ENCODE measurements around a stretch of chr4.

DNA sequence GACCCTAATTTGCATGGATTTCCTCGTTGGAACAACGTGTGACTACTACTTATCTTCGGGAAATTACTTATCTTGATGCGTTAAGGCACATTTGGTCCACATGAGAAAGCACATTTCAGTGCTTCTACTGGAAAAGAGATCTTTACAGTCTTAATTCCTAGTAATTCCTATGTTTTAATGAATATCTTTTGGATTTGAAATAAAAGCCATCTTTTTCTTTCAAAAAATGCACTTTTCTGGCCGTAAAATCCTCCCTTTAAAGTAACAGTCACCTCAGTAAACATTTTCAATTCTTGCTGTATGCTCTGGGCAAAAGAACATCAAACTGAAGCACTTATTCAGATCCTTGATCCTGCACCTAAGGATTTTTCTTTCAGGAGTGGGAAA is 947 bp upstream of the CLOCK start:
- PRO-cap, 2 experiments = no peak in any of the 2 experiments

GRCh38 chr4:56160531-56161038 is 111.7 kb downstream of the CRACD start:
- PRO-cap, 2 experiments = no peak in any of the 2 experiments

DNA sequence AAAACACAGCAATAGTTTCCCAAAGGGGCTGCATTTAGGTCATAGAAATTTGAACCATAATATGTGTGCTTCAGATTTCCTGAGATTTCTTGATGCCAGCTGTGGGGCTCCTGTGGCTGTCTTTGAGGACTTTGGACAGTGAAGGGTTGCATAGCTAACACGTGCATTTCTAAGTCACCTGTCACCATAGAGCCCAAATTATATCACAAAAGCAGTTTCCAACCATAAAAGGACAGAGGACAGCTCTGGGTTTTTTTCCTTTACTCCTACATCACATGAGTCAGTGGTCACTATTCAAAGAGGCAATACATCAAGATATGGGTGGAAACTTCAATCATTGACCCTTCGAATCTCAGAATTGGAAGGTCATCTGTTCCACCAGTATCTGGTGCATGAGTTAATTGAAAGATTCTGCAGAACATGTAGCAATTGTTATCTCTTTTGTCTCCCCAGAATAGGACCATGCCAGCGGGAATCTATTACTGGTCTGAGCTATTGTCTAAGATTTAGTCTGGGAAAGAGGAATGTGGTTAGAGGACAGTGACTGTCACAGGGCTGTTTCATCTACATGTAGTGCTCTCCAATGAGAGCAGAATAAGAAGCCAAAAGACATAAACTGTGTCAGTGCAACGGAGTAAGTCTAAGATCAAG is 133.5 kb downstream of the AASDH start:
- PRO-cap, 2 experiments = peak in 1 of 2 experiments; most common minus-strand start position 124 of the sequence (in 1)

GRCh38 chr4:56410053-56410754 is 22.9 kb upstream of the AASDH start:
- PRO-cap, 2 experiments = peak in 1 of 2 experiments; most common plus-strand start chr4:56410513 (in 1)

GRCh38 chr4:56448142-56448849 is 12.2 kb downstream of the PAICS start:
- PRO-cap, 2 experiments = no peak in any of the 2 experiments

- PRO-cap, 2 experiments = peak in 2 of 2 experiments; most common plus-strand start chr4:56655289 (in 2)
Observed at GRCh38 chr4:56655170-56655596, 25.9 kb downstream of the HOPX start.

DNA sequence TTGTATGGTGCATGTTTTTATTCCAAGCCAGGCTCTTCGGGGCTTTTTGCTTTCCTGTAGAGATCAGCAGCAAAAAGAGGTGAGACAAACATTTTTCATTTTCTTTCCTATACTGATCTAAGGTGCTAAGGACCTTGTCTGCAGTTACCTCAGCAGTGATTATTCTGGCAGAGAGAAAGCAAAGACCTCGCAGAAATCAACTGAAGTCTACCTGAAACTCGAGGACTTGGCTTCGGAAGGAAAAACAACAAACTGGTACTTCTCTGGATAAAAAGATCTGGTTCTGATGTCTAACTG is 22.5 kb upstream of the HOPX start:
- PRO-cap, 2 experiments = no peak in any of the 2 experiments

DNA sequence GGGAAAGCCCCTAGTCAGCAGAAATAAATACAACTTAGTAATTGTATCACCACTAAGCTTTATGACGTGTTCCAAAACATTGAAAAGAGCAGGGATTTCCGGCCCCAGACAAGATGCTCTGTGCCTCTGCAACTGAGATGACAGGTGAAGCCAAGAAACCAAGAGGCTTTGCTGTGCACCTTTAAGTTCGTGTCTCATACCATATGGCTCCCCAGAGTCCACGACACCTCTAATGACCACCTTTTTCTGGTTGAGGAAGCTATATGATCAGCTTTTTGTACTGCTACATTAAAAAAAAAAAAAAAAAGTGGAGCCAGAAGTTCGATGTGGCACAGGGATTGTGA is 58.5 kb downstream of the SPINK2 start:
- PRO-cap, 2 experiments = no peak in any of the 2 experiments

GRCh38 chr4:56843329-56843798 is 21.9 kb upstream of the SPINK2 start:
- PRO-cap, 2 experiments = no peak in any of the 2 experiments

GRCh38 chr4:56976331-56976654 is 1.1 kb downstream of the NOA1 start:
- PRO-cap, 2 experiments = no peak in any of the 2 experiments

- PRO-cap, 2 experiments = no peak in any of the 2 experiments
Observed at GRCh38 chr4:57049493-57050095, 60.6 kb downstream of the IGFBP7 start.

DNA sequence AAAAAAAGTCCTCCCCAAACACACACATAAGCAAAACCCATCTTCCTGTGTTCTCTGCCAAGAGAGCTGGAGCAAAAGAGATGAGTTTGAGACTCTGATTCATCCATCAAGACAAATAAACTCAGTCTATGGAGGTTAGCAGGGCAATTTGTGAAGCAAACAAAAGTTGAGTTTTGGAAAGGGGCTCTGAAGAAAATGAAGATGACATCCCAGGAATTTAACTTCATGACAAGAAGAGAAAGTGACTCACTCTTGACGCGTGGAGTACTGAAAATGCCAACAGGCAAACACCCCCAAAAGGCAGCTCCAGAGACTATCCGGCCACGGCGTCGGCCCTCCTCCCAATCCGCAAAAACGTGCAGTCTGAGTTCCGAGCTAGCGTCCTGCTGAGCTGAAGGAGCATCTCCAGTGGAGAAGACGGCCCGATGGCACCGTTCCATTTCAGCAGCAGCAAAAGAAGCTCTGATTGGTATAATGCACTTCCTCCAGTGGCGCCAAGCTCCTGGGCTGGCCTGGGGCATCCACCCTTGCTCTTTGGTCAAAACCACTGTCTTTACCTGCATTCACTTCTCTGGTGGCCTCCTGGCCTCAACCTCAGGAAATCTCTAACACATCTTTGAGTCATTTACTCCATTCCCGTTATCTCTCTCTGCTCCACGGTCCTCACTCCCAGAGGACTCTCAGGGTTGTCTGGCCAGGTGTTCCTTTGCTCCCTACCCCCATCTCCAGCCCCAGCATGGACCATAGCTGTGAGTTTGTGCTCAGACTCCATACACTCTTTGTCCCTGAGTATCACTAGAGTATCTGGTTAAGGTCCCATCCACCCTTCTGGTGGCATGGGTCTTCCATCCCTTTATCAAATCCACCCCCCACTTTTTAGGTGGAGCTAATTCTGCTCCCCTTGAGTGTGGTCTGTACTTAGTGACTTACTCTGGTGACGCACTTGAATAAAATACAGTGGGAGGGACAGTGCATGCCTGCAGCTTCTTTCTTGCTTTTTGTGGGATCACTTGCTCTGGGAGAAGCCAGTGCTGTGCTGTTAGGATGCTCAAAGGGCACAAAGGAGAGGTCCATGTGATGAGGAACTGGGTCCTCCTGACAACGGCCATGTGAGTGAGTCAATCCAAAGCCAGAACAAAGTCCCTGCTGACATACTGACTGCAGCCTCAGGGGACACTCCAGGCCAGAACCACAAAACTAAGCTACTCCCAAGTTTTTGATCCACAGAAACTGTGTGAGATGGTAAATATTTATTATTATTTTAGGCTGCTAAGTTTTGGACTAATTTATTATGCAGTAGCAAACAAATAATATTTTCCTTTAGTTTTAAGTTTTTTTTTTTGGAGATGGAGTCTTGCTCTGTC is 44.5 kb downstream of the IGFBP7 start:
- PRO-cap, 2 experiments = no peak in any of the 2 experiments

DNA sequence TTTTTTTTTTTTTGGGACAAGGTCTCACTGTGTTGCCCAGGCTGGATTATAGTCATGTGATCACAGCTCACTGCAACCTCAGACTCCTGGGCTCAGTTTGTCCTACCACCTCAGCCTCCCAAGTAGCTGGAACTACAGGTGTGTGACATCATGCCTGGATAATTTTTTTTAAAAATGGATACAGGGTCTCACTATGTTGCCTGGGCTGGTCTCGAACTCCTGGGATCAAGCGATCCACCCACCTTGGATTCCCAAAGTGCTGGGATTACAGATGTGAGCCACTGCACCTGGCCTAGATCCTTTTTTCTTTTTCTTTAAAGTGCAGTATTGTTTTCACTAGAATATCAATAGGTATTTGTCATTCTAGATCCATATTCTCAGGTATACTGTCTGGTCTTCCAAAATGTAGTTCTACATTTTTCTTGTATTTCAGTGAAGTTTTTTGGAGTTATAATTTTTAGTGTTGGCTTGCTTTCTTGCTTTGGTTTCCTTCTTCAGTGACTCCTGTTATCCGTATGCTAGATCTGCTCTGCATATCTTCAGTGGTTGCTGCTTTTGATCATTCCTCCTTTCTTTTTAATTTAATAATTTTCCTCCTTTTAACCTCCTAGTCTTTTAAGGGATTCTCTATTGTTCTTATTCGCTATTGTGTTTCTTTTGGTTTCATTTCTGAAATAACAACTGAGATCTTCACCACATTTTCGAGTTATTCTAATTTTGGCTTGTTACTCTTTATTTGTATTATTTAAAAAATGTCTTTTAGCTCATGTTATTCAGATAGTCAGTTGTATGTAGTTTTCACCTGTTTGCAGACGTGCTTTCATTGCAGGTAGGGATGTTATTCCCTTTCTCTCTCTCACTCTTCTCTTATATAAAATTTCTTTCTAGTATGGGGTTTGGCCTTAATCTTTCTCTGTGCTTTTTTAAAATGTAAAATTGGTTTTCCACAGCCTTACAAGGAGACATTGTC is 25.1 kb downstream of the IGFBP7 start:
- PRO-cap, 2 experiments = no peak in any of the 2 experiments

DNA sequence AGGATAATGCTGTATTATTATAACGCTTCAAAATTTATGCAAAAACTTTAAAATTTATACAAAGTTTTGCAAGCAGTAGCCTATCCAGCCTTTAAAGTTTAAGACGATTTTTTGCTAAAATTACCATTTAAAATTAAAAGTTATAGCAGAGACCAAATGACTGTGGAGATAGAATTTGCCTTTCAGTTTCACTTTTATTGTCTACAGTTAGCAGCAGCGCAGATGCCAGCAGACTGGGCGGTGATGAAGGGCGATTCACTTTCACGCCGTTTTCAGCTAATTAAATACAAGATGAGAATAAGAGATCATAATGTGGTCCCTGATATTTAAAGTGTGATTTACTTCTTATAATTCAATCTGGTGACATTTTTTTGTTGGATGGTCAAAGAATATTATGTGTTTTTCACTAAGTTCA is 1381.5 kb upstream of the ADGRL3 start:
- PRO-cap, 2 experiments = no peak in any of the 2 experiments

- PRO-cap, 2 experiments = no peak in any of the 2 experiments
Observed at GRCh38 chr4:61545792-61546415, 345.8 kb downstream of the ADGRL3 start.

- PRO-cap, 2 experiments = no peak in any of the 2 experiments
Observed at GRCh38 chr4:61646994-61647614, 447.0 kb downstream of the ADGRL3 start.

DNA sequence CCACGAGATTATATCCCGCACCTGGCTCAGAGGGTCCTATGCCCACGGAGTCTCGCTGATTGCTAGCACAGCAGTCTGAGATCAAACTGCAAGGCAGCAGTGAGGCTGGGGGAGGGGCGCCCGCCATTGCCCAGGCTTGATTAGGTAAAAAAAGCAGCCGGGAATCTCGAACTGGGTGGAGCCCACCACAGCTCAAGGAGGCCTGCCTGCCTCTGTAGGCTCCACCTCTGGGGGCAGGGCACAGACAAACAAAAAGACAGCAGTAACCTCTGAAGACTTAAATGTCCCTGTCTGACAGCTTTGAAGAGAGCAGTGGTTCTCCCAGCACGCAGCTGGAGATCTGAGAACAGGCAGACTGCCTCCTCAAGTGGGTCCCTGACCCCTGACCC is 876.4 kb downstream of the TECRL start:
- PRO-cap, 2 experiments = no peak in any of the 2 experiments

DNA sequence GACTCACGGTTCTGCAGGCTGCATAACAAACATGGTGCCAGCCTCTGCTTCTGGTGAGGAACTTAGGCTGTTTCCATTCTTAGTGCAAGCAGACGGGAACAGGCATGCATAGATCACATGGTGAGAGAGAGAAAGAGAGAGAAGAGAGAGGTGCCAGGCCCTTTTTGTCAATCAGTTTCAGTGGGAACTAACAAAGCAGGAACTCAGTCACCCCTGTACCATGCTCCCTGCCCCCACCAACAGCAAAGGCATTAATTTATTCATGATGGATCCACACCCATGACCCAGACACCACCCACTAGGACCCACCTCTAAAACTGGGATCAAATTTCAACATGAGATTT is 615.0 kb upstream of the TECRL start:
- PRO-cap, 2 experiments = no peak in any of the 2 experiments

GRCh38 chr4:66094026-66094225 is 423.6 kb upstream of the EPHA5 start:
- PRO-cap, 2 experiments = no peak in any of the 2 experiments

- PRO-cap, 2 experiments = no peak in any of the 2 experiments
Observed at GRCh38 chr4:66239503-66239768, 569.1 kb upstream of the EPHA5 start.

All from Colon Carcinoma Metastatic in the Lung (tissue), 2 donors.